Colonic mucosa (tissue), 1 donor: ENCODE measurements around the genes SMIM9, RAB39B and IL9R.

GRCh38 chrX:154834496-154834713 lies at the start of gene SMIM9:
Gene SMIM9 (minus strand): TSS chrX:154834662.
- PRO-cap, result no peak

GRCh38 chrX:154980617-154981494 lies 41.7 kb downstream of the F8 start:
- PRO-cap, result no peak

DNA sequence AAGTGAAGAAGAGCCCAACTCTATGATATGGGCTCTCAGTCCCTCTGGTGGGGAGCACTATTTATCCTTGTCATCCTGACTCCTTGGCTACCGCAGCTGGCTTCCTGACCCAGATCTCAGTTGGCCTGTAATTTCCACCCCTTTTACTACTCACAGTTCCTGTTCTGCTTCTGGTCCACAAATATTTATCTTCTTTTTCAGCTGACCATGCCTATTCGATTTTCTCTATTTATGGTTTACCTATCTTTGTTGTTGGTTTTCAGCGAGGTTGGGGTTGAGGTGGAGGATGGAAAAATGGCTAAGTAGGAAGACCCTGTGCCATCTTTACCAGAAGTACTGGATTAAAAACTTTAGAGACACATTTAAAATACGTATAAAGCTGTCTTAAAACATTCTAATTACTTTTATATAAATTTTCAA lies 33.7 kb downstream of the F8 start:
- PRO-cap, result no peak

DNA sequence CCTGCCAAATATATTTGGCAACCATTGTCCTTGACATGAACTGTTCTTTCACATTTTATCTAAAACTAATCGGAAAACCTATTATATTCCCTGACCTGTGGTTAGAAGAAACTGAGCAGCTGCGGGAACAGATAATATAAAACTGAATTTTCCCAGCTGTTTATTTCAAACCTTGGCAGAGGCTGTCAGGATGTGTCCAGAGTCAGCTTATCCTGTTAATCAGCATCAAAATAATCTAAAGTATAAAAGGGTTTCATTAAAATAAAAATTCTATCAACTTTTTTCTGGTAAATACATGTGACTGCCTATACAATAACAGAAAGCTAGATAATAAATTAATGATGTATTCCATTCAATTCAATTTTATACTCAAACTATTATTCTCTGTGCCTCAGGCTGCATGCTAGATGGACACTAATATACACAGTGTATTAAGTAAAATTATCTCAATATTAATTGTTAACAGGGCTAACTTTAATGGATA lies 12.2 kb downstream of the F8 start:
- PRO-cap, result no peak

- PRO-cap, result bidirectional peak, plus-strand start at chrX:155027988, minus-strand start at chrX:155027853
Observed at GRCh38 chrX:155027708-155028197, 1.1 kb downstream of the FUNDC2 start.

DNA sequence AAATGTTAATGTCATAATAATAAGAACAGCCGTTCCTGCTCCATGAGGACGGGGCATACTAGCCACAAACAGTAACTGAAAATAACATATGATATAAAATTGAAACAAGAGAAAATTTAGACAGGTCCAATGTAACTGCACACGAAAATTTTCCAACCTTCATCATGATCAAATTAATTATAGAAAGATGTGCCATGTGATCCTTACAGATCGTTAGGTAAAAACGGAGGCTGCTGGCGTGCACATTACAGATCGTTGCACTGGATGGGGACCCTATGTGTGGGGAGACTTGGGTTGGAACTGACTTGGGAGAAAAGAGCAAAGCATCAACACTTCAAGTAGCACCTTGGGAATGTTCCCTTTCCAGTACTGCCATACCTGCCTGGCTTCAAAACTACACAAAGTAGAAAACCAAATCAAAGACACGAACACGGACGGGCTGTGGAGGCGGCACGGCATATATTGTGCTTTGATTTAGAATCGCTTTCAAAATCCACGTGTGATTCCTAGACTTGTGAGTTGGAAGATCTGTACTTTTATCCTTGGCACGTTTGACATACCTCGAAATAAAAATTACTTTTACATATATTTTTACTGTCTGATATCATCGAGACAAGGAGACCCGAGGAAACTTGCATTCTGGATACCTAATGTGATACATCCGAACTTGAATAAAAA lies 919 bp downstream of the CMC4 start:
- PRO-cap, result no peak

GRCh38 chrX:155263759-155264745 lies at the start of gene RAB39B:
Gene RAB39B (minus strand): TSS chrX:155264491.
- PRO-cap, result unidirectional peak, minus-strand start at chrX:155264512

DNA sequence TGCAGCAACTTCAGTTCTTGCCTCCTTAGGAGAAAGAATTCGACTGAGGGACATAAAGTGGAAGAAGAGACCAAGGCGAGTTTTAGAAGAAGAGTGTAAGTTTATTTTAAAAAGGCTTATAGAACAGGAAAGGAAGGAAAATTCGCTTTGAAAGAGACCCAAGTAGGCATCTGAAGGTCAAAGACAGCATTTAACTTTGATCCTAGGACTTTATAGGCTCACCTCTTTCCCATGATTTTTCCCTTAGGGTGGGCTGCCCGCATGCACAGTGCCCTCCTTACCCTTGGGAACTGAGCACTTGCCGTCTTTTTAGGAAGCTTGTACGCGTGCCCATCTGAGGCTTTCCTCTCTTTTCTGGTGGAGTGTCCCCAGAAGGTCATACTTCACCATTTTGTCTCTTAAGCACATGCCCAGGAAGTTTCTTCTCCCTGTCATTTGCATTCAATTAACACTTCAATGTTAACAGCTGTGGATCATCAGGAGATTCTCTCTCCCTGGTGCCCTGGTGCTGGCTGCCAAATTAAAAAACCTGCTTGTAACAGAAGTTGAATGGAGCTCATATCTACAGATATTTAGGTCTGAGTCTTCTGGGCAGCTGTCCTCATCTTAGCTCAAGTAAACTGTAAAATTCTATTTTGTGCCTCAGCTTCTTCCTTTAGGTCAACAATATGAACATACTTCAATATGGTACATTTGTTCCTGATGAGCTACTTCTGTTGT lies 38.4 kb upstream of the IL9R start:
- PRO-cap, result no peak

- PRO-cap, result no peak
Observed at GRCh38 chrX:155997296-155998031, at the start of gene IL9R. Gene IL9R (plus strand): TSS chrX:155997696.